Measurements from ENCODE around the genes GLRX3 and PWWP2B.

- PRO-cap, result no peak
Measured at GRCh38 chr10:129952917-129953751, 10.9 kb downstream of the EBF3 start.

- PRO-cap, result no peak
Measured at GRCh38 chr10:129969709-129969938, 5.5 kb upstream of the EBF3 start.

DNA sequence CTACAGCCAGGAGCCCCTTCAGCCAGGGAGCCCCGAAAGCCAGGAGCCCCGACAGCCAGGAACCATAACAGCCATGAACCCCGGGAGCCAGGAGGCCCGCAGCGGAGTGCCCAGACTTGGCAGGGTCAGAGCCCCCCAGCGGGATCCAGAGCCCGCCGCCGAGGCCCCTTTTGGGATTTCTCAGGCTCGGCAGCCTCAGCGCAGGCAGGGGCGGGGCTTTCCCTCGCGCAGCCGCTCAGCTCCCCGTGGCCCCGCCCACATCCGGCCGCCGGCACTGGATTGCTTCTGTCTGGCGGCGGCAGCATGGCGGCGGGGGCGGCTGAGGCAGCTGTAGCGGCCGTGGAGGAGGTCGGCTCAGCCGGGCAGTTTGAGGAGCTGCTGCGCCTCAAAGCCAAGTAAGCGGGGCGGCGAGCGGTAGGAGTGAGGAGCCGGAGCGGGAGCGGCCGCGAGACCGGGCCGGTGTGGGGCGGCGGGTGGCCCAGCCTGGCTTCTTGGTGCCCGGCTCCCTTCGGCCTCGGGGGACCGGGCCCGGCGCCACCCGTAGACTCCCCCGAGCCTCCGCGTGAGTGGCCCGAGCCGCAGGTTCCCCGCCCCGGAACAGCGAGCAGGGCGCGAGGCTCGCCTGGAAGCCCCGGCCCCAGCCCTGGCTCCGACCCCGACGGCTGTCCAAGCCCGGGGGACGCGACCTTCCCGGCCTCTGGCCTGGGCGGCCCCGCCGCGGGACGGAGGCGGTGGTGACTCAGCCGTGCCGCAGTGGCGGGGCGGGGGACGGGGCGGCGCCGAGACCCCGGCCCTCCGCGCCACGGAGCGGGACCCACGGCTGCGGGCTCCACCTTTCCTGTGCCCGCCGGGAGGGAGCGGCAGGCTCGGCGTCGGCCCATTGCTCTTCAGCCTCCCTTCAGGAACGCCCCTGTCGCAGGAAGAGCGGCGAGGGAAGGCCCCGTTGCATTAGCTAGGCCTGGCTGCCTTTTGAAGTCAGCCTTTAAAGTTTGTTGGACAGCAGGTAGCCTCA, at the start of gene GLRX3:
Gene GLRX3, plus strand, starts transcription at position 274 of the 1,012 bp plus-strand sequence.
- PRO-cap, result bidirectional peak, plus-strand start at position 304 of the sequence, minus-strand start at position 170 of the sequence; unidirectional peak, plus-strand start at position 304 of the sequence; unidirectional peak, minus-strand start at position 550 of the sequence

DNA sequence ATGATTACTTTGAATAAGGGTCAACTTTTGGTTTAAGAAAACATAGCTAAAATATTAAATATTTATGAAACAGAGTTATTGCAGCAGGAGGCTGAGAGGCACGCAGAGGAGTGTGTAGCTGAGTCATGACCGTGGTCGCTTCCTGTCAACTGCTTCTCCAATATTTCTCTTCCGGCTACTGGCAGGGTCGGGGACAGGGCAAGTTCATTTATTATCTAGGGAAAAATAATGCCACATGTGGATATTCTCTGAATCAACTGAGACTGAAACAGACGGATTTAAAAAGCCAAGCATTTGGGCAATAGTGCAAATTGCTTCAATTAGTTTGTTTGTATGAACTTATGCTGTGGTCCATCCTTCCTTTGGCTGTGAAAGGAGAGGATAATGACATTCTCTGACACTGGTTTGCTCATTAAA, 495.3 kb downstream of the GLRX3 start:
- PRO-cap, result no peak

GRCh38 chr10:130654844-130655234, 518.6 kb downstream of the GLRX3 start:
- PRO-cap, result no peak

GRCh38 chr10:130748070-130748269, 563.6 kb downstream of the TCERG1L start:
- PRO-cap, result no peak

- PRO-cap, result no peak
Measured at GRCh38 chr10:131081197-131081796, 230.2 kb downstream of the TCERG1L start.

GRCh38 chr10:131949896-131950502, 31.7 kb downstream of the BNIP3 start:
- PRO-cap, result no peak

DNA sequence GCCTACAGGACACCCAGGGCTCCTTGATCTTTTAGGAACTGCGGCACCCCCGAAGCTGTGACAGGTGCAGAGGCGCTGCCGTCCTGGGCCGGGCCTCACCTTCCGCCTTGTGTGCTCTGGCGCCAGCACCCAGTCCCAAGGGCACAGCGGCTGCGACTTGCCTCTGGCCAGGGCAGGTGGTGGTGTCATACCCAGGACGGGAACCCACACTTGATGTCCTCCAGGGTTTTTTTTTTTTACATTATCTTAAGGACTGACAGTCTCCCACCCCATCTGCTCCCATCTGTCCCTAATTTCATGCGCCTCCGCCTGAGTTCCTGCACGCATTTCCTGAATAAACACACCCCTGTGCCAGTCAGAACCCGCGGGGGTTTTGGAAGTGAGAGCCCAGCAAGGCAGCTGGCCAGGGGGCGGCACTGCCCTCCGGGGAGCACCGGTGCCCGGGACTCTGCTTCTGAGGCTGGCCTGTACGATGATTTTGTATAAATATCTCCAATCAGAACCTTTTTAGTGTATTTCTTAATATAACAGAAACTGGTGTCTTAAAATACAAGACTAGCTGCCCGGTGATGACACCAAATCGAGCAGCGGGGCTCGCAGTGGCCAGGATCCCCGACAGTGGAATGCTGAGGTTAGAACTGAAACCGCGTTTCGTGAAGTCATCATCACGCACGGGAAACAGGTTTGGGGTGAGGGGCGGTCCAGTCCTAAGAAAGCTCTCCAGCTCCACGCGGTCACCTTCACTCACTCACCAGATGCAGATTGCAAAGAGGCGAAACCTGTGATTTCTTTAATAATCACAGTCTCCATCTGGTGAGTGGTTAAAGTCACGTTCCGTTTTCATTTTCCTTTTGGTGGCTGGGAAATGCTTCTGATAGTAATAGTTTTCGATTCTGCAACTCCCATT, 19.9 kb downstream of the BNIP3 start:
- PRO-cap, result no peak

- PRO-cap, result no peak
Measured at GRCh38 chr10:131969442-131969736, 12.3 kb downstream of the BNIP3 start.

GRCh38 chr10:131975618-131975980, 6.1 kb downstream of the BNIP3 start:
- PRO-cap, result no peak

DNA sequence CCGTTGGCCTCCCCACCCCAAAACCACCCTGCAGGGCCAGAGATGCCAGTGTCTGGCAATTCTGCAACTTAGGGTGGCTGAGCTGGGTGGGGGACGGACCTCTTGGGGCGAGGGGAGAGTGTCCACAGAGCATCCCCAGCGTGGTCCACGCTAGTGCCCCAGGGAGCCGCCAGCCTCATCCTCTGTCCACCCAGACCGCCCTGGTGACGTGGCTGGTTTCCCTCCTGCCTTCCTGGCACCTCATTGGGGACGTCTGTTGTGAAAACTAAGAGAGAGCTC, 44.0 kb upstream of the DPYSL4 start:
- PRO-cap, result no peak

DNA sequence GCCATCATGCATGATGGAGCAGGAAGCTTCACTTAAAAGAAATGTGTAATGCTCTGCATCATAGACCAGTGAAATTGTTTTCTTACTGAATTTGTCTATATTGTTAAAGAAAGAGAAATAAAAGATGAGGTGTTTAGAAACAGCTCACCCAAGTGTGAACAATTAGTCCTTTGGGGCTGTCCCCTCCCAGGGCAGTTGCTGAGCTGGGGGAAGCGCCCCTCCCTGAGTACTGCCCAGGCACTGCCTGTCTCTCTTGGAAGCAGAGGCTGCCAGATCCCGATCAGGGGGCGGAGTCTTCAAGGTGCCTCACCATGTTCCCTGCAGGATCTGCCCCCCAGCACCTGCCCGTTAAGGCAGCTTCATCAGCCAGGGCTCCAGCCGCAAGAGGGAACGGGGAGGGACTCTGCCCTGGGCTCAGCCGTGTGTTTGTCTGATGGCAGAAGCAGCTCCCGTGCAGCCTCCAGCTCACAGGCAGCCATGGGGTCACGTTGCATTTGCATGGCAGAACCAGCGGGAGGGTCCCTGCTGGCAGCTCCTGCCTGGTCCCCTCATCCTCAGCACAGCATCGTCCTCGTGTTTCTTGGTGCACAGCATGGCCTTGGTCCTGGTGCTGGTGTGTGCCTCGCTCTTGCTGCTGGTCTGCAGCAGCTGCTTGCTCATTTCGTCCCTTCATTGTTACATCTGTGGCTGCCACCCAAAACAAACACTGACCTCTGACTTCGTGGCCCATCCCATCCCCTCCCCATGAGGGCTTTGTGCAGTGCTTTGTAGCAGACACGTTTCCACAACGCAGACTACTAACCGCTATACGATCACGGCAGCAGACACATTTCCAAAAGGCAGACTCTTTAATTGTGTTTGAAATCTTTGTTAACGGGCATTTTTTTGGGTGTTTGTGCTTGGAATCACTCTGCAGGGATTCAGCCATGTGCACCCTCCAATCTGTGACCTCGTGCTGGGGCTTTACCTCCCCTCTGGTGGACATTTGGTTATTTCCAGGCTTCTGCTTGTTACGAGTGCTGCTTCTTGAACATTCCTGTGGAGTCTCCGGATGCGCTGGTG, 10.6 kb upstream of the DPYSL4 start:
- PRO-cap, result no peak

DNA sequence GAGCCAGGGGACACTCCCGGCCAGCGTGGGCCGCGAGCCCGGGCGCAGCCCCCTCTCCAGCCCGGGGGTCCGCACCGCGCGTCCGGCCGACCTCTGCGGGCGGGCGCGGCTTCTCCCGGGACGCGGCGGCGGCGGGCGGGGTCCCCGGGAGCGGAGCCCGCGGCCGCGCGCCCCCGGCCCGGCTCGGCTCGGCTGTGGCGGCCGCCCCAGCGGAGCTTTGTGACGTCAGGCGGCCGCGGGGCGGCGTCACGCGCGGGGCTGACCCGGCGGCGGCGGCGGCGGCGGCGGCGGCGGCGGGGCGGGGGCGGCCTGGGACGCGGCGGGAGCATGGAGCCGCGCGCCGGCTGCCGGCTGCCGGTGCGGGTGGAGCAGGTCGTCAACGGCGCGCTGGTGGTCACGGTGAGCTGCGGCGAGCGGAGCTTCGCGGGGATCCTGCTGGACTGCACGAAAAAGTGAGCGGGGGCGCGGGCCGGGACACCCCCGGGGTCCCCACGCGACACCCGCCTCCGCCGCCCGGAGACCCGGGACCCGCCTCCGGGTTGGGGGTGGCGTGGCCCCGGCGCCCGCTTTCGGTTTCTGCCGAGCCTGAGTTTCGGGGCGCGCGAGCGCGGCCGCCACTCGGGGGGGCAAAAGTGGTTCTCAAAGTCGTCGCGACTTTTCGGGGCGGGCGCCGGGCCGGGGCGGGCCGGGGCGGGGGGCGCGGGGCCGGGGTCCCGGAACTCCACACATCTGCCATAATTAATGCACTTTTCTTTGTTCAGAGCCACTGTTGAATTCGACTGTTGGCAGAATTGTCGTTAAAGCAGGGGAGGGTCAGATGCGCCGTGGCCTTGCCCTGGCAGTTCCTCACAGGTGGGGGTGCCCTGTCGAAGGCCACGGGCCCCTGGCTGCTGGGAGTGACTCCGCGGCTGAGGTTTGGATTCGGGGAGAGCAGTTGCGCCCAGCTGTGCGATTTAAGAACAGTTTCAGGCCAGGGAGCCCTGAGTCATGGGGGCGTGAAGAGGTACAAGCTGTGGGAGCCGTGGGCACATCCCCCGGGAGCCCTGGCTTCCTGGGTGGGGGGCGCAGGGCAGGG, at the start of gene PWWP2B:
Gene PWWP2B, plus strand, starts transcription at position 301 of the 1,075 bp plus-strand sequence.
- PRO-cap, result no peak

GRCh38 chr10:132404808-132405942, 8.2 kb downstream of the PWWP2B start:
- PRO-cap, result no peak

DNA sequence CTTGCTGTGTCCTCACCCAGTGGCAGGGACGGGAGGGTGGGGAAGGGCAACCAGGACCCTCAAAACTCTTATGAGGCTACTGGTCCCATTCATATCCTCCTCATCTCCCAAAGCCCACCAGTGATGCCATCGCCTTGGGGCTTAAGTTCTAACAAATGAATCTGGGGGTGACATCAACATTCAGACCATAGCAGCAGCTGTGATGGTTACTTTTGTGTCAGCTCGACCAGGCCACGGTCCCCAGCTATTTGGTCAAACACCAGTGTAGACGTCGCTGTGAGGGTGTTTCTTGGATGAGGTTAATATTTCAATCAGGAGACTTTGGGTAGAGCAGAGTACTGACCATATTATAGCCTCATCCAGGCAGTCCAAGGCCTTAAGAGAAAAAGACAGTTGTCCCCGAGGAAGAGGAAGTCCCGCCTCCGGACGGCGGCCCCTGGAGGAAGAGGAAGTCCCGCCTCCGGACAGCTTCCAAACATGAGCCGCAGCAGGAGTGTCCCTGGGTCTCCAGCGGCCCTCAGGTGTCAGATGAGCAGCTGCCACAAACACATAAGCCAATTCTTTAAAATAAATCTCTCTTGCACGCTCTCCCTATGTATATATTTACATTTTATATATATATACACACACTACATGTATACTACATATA, 37.3 kb downstream of the PWWP2B start:
- PRO-cap, result no peak

GRCh38 chr10:132451291-132451861, 54.4 kb downstream of the PWWP2B start:
- PRO-cap, result no peak

- PRO-cap, result no peak
Measured at GRCh38 chr10:132465111-132465667, 68.2 kb downstream of the PWWP2B start.

DNA sequence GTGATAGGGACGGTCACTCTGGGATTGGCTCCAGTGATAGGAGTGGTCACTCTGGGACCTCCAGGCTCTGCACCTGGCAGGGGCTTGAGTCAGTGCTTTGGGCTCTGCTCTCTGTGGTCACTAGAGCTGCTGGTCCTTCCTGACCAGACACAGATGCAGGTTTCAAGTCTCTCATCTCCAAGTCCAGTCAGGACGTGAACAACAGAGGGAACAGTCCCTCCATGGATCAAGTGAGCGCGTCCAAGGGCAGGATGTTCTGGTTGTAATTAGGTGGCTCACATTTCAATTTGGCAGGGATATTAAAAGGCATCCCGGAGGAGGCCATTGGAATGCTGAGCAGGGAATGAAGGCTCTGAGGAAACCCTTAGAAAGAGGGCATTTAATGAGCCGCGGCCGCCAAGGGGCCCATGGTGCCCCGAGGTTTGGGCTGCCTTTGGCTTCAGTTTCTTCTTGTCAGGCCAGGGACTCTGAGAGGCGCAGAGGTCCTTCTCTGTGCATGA, 30.9 kb upstream of the INPP5A start:
- PRO-cap, result no peak

GRCh38 chr10:132536694-132537673, 603 bp upstream of the INPP5A start:
- PRO-cap, result bidirectional peak, plus-strand start at chr10:132537107, minus-strand start at chr10:132537082